Natural killer cell (primary cell): ENCODE measurements around the genes GSG1L2 and PIRT.

GRCh38 chr17:8707867-8708494 lies 36.7 kb downstream of the CCDC42 start:
- PRO-cap: no peak

GRCh38 chr17:8751692-8752315 lies 6.5 kb downstream of the SPDYE4 start:
- PRO-cap: no peak

- PRO-cap: no peak
These were observed 2.2 kb downstream of the PIK3R6 start for GRCh38 chr17:8865149-8865894.

DNA sequence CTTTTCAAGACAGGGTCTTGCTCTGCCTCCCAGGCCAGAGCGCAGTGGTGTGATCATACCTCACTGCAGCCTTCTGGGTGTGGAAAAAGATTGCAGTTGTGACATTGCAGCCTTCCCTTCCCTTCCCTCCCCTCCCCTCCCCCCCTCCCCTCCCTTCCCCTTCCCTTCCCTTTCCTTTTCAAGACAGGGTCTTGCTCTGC lies 41.7 kb downstream of the PIK3R5 start:
- PRO-cap: no peak

DNA sequence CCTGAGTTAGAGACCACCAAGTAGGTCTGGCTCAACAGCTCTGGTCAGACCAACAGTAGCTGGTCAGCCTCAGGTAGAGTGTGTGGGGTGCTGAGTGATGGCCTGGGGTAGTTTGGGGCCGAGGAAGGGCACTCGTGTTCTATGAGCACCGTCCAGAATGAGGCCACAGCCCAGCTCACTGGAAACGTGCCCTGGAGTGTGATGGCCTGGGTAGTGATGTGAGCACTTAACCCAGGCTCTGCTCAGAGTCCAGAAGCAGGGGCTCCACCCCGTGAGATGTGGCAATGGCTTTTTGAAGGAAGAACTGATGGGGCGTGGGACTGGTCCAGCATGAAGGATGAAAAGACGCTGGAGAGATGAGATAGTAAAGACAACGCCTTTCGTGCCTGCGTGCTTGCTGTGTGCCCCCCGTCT lies 35.2 kb downstream of the NTN1 start:
- PRO-cap: no peak

- PRO-cap: no peak
These were observed 53.0 kb downstream of the NTN1 start for GRCh38 chr17:9074143-9074793.

DNA sequence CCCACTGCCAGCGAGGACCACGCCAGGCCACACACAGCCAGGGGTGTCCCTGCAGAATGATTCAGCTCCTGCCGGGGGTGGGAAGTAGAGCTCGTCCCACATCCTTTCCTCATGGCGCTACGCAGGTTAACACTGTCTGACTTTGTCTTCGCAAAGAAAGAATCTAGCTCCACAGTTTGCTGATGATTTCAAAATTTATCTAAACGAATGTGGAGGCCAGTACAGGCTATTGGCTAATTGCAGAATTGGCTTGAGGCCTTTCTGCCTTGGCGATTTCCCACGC lies 252.1 kb downstream of the NTN1 start:
- PRO-cap: no peak

DNA sequence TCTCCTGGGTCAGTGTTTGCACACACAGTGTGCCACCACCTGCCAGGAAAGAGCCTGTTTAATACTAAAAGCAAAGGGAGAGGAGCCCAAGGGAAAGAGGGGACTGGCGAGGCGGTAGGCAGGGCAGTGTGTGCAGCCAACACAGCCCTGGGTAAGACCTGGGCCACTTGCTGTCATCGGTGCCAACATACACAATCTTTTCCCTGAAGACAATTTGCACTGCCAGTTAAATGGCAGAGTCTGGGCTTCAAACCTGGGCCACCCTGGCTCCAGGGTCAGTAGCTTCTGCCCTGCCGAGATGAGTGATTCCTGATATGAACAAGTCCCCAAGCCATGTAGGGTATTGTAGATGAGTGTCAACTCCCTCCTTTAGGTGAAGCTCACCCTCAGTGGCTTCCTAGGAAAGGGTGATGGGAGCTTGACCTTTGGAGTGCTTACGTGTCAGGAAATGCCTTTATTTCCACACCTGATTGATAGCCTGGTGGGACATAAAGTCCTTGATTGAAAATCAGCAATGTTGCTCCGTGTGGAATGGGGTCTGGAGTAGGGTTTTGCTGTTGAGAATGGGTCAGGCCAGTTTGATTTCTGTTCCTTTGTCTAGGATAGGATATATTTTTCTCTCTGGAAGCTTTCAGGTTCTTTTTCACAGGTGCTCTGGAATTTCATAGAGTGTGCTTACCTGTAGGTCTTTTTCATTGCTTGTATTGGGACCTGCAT lies 58.4 kb downstream of the USP43 start:
- PRO-cap: no peak

DNA sequence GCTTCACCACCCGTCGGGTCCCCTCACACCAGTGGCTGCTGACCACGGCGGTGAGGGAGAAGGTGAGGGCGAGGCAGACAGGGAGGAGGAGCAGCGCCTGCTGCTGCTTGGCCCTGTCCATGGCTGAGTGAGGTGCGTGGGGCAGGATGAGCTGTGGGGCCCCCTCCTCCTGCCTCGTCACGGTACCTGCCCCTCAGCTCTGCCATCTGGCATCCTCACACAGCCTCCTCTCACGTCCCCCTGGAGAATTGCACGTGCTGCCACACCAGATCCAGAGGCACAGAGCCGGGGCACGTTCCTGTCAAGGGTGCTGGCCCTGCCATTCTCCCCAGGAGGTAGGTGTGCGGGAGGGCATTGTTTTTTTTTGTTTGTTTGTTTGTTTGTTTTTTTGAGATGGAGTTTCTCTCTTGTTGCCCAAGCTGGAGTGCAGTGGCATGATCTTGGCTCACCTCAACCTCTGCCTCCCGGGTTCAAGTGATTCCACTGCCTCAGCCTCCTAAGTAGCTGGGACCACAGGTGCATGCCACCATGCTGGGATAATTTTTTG lies at the start of gene GSG1L2:
GSG1L2 (minus strand) TSS at position 129 of the 547 bp plus-strand sequence.
- PRO-cap: no peak

DNA sequence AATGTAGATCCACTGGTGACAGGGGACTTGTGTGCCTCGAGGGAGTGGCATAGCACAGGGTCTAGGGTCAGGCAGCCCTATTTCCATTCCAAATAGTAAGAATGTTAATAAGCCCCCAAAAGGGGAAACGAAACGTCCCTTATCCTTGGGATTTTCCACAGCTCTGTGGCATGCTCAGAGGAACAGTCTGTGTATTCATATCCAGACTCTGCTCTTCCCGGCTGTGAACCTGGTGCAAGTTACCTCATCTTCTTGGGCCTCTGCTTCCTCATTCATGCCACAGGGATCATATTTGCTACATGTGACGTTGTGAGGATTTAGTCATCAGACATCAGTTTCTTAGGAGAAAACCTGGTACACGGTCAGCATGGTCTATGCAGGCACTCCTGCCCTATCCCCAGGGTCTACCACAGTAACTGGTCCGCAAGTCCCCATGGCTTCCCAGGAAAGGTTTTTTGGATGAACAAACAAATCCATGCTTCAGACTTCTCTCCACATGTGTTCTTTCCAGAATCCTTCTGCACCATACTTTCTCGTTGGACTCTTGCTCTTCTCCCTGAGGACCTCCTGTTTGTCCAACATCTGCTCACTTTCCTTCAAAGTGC lies 17.5 kb downstream of the GLP2R start:
- PRO-cap: no peak

DNA sequence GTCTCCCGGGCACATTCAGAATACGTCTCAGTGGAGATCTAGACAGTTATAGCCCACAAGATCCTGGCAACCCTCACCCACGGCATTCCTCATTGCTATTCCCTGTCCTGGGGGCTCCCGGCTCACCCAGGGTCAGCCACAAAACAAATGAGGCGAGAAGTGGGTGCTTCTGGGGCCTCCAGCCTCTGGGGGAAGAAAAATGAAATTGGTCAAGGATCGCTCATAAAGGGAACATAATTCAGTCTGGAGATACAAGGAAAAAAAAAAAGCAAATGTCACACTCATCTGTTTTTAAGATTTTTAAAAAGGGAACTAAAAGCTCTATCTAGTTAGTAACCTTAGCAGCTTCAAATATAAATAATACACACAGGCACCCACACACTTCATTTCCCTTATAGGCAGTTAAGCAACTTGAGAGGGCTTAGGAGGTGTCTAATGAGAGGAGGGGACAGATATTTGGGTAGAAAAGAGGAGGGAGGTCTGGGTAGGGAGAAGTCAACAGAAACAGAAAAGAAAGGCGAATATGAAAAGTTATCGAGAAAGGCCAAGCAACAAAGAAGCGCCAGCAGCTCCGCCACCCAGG lies 69.3 kb upstream of the RCVRN start:
- PRO-cap: no peak

- PRO-cap: unidirectional peak, plus-strand start at chr17:10113619
These were observed 85.0 kb downstream of the GAS7 start for GRCh38 chr17:10113432-10113871.

- PRO-cap: no peak
These were observed 6.2 kb downstream of the MYH8 start for GRCh38 chr17:10415497-10416022.

GRCh38 chr17:10579341-10579670 lies 29.8 kb upstream of the MYH2 start:
- PRO-cap: no peak

GRCh38 chr17:10698327-10698846 lies 993 bp downstream of the ADPRM start:
- PRO-cap: no peak

GRCh38 chr17:10699808-10700469 lies 2.5 kb downstream of the ADPRM start:
- PRO-cap: no peak

GRCh38 chr17:10789767-10790434 lies 14.0 kb downstream of the TMEM238L start:
- PRO-cap: no peak

GRCh38 chr17:10795417-10796091 lies 8.3 kb downstream of the TMEM238L start:
- PRO-cap: no peak

GRCh38 chr17:10837825-10838389 lies at the start of gene PIRT:
TSS of gene PIRT (minus strand) at chr17:10838087.
- PRO-cap: no peak

DNA sequence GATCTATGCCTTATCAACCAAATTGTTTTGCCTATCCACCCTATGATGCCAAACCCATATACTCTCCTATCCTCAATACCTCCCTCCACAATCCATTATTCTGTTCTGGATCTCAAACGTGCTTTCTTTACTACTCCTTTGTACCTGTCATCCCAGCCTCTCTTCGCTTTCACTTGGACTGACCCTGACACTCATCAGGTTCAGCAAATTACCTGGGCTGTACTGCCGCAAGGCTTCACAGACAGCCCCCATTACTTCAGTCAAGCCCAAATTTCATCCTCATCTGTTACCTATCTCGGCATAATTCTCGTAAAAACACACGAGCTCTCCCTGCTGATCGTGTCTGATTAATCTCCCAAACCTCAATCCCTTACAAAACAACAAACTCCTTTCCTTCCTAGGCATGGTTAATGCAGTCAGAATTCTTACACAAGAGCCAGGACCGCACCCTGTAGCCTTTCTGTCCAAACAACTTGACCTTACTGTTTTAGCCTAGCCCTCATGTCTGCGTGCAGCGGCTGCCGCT lies 22.2 kb downstream of the ZNF18 start:
- PRO-cap: no peak